Measurements from ENCODE around the genes CANT1, ENGASE, CBX2 and CBX8.

- PRO-cap, result no peak
- RAMPAGE, long total RNA, 4 experiments, result no peak in any of the 4 experiments
These were observed 96.3 kb downstream of the CYTH1 start for GRCh38 chr17:78685611-78686266.

DNA sequence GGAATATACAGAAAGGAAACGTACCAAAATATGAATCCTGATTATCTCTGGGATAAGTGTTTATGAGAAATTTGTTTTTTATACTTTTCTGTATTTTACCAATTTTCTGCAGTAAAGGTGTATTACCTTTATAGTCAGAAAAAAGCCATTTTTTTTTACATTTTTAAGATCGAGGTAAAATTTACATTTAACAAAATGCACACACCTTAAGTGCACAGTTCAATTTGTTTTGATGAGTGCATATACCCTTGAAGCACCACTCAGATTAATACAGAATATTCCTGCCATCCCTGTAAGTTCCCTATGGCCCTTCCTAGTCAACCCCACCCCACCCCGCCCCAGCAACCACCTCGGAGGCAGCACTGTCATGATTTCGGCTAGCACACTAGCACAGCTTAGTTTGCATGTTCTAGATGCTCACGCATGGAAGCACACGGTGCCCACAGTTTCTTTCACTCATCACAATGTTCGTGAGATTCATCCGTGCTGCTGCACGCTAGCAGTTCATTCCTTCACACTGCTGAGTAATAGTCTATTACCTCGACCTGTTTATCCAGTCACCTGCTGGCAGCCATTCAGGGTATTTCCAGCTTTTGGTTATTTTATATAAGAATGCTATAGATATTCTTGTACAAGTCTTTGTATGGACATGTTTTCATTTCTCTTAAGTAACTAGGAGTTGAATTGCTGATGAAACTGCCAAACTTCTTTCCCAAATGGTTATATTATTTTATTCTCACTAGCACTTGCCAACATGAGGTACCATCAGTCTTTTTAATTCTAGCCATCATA is 75.9 kb downstream of the CYTH1 start:
- PRO-cap, result no peak
- RAMPAGE, long total RNA, 4 experiments, result no peak in any of the 4 experiments

- PRO-cap, result no peak
- RAMPAGE, long total RNA, 4 experiments, result no peak in any of the 4 experiments
These were observed 46.7 kb downstream of the CYTH1 start for GRCh38 chr17:78735190-78735867.

DNA sequence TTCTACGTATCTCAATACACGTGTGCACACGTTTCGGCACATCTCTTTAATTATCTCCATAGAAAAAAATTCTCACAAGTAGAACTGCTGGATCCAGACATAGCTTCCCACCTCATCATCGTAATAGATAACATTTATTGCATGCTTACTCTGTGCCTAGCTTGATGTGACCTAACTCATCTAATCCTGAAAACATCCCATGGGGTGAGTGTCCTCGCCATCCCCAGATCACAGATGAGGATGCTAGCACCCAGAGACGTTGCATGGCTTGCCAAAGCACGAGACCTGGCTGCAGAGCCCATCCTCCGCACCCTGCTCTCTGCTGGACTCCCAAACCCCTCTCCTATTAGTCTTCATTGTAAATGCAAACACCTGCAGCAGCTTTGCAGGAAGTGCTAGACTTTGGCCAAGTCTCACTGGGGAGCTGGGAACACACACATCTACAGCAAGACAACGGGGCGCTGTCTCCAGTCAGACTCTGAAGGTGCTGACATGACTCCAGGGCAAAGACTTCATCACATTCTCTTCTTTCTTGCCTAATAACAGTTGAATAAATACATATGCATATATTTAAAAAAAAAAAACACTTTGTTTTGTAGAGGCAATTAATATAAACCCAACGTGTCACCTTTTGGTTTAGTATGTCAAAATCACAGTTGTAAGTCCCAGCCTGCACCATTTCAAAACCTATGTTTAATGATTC is 43.9 kb downstream of the CYTH1 start:
- PRO-cap, result no peak
- RAMPAGE, long total RNA, 4 experiments, result no peak in any of the 4 experiments

DNA sequence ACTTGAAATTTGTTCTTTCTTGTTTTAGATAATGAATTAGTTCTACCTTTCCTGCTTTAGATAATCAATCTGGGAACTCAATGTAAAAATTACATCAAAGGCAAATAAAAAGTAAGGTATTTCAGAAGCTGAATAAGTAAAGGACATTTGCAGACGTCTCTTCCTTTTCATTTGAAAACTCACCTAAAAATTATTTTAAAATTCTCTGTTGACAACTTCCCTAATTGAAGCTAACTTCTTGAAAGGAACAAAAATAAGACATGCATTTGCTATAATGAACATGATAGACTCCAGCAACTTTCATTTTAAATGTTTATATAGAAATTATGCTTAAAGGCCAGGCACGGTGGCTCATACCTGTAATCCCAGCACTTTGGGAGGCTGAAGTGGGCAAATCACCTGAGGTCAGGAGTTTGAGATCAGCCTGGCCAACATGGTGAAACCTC is 6.5 kb downstream of the CYTH1 start:
- PRO-cap, result no peak
- RAMPAGE, long total RNA, 4 experiments, result no peak in any of the 4 experiments

DNA sequence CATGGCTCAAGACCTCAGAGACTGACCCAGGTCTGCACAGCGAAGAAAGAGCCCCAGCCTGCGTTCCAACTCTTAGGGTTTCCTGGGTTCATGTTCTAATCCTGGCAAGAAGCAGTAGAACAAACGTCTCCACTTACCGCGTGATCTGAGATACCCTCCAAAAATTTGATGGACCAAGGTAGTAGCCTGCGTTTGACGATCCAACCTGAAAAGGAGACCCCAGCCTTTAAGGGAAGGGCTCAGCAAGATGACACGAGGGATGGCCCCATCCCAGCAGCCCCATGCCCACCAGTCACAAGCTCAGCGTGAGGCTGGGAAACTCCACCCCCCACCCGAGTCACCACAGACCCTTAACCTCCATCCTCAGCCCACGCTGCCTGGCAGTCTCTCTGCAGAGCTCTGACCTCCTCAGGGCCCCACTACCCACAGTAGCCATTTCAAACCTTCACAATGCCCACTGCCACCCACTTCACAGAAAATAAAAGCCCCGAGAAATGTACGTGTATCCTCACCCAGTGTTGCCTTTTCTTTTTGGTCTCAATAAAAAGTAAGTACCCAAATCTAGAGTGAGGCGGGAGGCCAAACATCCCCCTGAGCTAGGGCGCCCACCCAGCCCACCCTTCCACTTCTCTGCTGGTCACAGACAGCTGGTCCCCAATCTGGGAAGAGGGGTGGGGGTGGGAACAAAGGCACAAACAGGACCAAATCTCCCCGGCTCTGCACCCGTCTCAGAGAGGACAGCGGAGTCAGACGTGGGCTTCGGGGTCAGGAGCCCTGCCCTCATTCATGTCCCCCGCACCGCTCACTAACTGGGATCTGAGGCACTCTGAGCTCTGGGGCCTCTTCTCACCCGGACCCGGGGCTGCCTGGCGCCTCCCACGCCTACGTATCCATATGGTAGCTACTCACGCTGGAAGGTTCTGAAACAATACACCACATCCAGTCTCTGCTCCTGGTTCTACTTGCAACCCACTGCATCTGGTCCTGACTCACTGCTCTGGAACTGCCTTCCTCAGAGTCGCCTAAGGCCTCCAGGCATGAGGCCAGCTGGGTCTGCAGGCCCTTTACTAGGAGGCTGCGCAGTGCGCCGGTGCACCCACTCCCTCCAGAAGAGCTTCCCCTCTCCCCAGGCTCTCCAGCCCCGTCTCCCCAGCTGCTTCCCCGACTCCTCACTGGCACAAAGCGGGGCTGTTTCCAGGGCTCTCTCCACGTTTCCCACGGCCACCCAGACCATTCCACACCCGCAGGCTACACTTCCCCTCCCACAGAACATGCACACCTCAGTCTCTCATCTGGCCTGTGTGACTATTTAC is 18.4 kb downstream of the USP36 start:
- PRO-cap, result no peak
- RAMPAGE, long total RNA, 4 experiments, result no peak in any of the 4 experiments

- PRO-cap, result no peak
- RAMPAGE, long total RNA, 4 experiments, result no peak in any of the 4 experiments
These were observed 12.3 kb upstream of the USP36 start for GRCh38 chr17:78852662-78853493.

DNA sequence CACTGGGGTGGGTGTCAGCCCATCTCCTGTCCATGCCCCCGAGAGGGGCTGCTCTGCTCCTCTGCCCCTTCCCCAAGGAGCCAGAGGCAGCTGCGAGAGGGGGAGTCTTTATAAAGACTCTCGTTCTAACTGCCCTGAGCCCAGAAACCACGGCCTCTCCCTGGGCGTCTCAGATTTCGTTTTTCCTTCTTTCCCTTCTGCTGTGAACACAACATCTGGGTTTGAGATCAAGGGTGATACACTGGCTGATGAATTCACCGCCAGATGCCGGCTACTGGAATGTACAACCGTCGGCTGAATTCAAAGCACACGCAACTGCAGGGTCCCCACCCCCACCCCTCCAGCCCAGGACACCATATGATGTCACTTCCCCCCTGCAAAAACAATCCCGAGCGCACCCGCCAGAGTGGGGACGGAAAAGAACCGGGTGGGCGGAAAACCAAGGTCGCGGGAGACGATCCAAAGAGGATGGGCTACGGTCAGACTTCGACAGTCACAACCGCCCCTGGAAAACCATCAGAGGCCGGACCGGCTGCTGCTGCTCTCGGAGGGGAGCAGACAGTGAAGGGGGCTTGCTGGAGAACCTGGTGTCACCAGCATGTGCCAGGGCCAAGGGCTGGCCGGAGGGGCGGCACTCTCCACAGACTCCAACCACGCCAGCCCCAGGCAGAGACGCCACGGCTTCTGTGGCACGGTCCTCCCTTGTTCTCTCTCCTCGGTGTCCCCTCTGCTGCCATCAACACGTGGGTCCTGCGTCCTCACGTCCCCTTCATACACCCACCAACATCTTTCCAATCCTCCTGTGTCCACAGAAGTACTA is 23.3 kb downstream of the CEP295NL start:
- PRO-cap, result no peak
- RAMPAGE, long total RNA, 4 experiments, result no peak in any of the 4 experiments

DNA sequence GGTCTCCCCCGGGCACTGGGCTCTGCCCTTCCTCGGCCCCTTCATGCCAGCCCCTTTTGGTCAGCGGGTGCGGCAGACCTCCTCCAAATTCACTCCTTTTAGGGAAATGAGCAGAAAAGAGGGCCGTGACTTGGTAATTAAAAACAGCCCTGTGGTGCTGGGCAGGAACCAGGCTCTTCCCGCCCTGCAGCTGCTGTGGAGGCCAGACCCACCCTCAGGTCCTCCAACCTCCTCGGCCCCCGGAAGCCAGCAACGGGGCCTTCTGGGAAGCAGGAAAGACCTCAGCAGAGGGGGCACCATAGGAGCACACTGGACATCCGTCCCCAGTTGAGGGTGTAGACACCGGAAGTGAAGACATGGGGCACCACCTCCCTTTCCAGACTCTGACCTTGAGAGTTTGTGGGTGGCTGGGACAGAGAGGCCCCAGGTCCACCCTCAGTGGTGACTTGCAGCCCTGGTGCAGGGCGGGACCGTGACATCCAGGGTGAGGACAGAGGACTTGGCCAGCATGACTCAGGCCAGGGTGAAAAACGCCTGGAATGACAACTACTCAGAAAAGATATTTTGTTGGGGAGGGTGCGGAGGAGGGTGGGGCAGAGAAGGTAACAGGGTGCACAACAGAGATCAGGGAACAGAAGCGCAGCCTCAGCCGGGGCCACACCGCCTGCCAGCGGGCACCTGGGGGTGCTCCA is 19.9 kb downstream of the CEP295NL start:
- PRO-cap, result no peak
- RAMPAGE, long total RNA, 4 experiments, result no peak in any of the 4 experiments

DNA sequence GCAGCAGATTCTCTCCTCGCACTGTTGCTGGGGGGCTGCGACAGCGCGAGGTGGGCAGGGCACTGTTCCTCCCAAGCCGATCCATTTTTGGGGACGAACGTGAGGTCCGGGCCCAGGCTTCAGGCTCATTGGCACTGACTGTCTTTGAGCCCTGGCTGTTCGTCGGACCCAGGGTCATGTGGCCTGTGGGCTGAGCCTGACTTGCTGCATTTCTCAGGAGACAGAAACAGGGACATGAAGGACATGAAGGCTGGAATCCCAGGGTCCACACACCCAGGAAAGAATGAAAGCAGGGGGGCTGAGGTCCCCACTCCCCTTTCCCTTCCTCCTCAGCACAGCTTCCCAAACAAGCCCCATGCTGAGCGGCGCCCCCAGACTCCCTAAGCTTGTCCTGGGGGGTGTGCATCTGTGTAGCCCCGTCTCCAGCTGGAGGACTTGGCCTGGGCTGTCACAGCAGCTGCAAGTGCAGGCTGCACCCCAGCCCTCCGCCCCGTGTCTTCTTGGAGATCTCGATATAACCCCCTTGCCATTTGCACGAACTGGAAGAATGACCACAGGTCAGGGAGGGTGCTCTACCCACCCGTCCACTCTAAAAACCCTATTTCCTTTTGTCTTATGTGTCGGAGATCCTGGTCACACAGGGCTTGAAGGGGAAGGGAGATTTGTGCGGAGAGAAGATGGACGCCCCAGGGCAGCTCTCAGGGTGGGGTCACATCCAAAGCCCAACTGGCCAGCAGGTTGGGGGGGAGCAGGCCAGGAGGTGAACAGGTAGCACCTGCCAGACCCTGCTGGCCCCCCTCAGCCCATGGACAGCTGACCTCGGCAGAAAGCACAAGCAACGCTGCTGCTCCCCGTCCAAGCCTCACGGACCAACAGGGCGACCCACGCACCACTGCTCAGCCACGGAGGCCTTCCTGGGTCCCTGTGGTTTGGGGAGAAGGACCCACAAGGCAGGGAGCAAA is 18.5 kb downstream of the CEP295NL start:
- PRO-cap, result no peak
- RAMPAGE, long total RNA, 4 experiments, result no peak in any of the 4 experiments

DNA sequence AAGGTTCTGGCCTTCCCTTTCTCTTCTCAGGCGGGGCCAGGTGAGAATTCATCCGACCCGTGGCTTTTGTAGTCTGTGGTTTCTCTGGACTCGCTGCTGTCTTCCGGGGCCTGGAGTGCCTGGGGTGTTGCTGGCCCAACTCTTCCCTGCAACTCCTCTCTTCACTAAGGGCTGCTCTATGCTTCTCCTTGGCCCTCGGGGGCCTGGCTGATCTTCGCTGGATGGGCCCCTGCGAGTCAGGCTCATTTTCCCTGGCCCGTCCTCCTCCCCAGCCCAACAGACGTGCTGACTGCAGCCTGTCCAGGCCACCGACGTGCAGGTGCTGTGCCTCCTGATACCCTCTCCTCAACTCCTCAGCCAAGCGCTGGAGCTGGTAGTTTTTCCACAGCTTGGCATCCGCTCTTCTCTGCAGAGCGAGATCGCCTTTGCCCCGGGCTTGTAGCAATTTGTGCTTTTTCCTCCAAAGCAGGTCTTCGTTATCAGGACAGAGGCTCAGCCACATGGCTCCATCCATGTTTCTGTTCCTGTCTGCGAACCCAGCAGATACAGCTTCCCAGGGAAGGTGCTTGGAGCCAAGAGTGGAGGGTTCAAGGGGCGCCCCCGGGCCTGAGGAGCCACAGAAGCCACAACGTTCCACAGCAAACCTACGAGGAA is 11.1 kb downstream of the CEP295NL start:
- PRO-cap, result no peak
- RAMPAGE, long total RNA, 4 experiments, result start-site peak on the minus strand in 1 of 4 experiments, centred at position 258 of the sequence, 18 reads per replicate

GRCh38 chr17:78920045-78921362 is 4.7 kb downstream of the TIMP2 start:
- PRO-cap, result no peak
- RAMPAGE, long total RNA, 4 experiments, result no peak in any of the 4 experiments

DNA sequence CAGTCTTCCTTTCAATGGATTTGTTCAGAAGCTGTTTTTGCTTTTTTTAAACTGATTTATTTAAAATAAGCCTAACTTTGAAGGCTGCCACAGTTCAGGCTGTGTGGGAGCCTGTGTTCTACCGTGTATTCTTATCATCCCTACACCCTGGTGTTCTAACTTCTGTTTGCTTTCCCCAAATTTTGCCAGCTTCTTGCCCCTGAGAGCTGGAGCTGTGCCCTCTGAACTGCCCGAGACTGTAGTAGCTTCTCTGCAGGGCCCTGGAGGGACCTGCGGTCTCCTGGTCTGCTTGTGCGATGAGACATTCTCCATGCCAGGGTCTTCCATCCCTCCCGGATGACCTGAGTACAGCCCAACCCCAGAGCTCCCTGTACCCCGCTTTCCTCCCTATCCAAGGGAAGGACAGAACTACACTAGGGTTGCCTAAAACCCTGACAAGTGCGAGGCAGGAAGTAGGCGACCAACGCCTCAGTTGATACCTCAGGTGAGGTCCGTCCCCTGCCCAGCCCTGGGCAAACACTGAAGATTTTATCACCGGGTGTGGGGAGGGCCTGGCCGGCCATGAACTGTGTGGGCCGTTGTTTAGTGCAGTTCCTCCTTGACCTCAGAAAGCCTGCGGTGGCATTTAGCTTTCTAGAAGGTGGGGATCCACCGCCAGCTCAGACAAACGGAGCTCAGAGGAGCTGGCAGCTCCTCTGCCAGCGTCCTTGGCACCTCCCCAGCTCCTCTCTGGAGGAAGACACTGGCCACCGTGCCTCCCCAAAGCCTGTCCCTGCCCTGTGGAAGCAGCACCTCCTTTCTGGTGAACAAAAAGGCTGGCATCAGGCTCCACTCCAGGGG is 13.7 kb downstream of the CANT1 start:
- PRO-cap, result no peak
- RAMPAGE, long total RNA, 4 experiments, result no peak in any of the 4 experiments

GRCh38 chr17:79009237-79010159 is at the start of gene CANT1:
CANT1 (minus strand) TSS chr17:79009764.
- PRO-cap, result bidirectional peak, plus-strand start at chr17:79009937, minus-strand start at chr17:79009793
- RAMPAGE, long total RNA, 4 experiments, result start-site peak on the minus strand in 3 of 4 experiments, at chr17:79009760-79009807 at its widest, 17 to 60 reads per replicate

DNA sequence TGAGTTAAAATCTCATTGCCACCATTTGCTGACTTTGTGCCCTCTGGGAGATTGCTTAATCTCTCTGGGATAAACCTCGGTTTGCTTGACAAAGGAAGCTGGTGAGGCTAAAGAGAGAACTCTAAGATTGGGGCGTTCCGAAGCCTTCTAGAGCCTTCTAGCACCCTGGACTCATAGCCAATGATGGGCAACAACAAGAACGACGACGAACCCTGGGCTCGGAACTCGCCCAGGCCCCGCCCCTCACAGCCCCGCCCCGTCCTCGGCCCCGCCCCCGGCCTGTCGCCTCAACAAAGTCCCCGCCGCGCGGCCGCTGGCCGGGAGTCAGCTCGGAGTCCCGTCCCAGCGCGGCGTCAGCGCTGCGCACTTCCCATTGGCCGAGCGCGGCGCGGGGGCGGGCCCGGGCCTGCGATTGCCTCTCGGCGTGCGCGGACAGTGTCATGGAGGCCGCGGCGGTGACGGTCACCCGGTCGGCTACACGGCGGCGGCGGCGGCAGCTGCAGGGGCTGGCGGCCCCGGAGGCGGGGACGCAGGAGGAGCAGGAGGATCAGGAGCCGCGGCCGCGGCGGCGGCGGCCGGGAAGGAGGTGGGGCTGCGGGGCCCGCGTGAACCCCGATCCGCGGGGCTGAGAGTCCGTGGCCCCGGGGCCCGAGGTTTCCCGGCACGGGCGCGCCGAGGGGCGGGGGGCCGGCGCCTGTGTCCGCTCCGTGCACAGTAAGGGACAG is at the start of gene ENGASE:
Gene ENGASE (plus strand): TSS at position 320 of the 725 bp plus-strand sequence.
- PRO-cap, result bidirectional peak, plus-strand start at position 441 of the sequence, minus-strand start at position 182 of the sequence
- RAMPAGE, long total RNA, 4 experiments, result no peak in any of the 4 experiments

DNA sequence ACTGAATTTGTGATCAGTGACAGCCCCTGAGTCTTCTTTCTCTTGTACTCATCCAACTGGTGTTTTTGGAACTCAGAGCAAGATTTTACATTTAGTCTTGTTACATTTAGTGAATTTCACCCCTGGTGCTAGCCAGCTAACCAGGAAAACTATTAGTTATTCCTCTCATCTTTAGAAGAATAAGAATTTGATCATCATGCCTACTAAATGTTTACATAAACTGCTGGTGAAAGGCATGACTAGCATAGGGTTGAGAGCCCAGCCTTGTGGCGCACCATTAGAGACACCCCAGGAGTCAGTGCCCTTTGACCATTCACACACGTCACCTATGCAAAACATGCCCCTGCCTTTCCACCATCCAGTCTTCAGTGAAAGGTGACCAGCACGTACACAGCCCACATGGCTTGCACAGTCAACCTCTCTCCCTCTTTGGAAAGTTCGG is 150.2 kb downstream of the ENGASE start:
- PRO-cap, result no peak
- RAMPAGE, long total RNA, 4 experiments, result no peak in any of the 4 experiments

- PRO-cap, result no peak
- RAMPAGE, long total RNA, 4 experiments, result no peak in any of the 4 experiments
These were observed 222.1 kb downstream of the RBFOX3 start for GRCh38 chr17:79388759-79389089.

- PRO-cap, result bidirectional peak, plus-strand start at chr17:79778185, minus-strand start at chr17:79777997
- RAMPAGE, long total RNA, 4 experiments, result no peak in any of the 4 experiments
These were observed at the start of gene CBX2 for GRCh38 chr17:79777153-79778297. CBX2 (plus strand) TSS chr17:79778148.

DNA sequence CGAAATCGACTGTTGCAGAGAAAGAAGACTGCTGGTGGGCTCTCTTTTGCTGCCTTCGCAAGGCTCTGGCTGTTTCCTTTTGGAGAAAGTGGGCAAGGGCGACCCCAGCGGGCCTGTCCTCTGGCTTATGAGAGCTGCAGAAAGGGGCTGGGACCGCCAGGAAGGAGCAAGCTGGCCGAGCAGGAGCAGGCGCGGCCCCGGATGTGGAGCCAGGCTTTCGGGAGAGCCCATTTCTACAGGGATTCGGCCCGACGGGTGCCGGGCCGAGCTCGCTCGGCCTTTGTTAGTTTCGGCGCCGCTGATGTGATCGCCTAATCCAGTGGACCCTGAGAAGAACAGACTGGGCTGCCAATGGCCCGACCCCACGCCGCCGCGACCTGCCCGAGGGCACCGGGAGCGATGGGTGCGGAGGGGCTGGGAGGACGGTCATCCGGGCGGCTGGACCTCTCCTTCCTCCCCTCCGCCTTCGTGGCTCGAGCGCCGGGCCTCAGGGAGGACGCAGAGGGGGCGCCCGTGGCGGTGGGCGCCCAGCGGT is 7.4 kb downstream of the CBX8 start:
- PRO-cap, result no peak
- RAMPAGE, long total RNA, 4 experiments, result no peak in any of the 4 experiments

GRCh38 chr17:79796432-79797250 is at the start of gene CBX8:
CBX8 (minus strand) TSS chr17:79797077.
- PRO-cap, result bidirectional peak, plus-strand start at chr17:79797423, minus-strand start at chr17:79797176
- RAMPAGE, long total RNA, 4 experiments, result start-site peak on the minus strand in 4 of 4 experiments, at chr17:79797019-79797107 at its widest, 18 to 33 reads per replicate

Data from suprapubic skin (tissue), 4 donors.